ENCODE data around the gene ADAMTSL1.

DNA sequence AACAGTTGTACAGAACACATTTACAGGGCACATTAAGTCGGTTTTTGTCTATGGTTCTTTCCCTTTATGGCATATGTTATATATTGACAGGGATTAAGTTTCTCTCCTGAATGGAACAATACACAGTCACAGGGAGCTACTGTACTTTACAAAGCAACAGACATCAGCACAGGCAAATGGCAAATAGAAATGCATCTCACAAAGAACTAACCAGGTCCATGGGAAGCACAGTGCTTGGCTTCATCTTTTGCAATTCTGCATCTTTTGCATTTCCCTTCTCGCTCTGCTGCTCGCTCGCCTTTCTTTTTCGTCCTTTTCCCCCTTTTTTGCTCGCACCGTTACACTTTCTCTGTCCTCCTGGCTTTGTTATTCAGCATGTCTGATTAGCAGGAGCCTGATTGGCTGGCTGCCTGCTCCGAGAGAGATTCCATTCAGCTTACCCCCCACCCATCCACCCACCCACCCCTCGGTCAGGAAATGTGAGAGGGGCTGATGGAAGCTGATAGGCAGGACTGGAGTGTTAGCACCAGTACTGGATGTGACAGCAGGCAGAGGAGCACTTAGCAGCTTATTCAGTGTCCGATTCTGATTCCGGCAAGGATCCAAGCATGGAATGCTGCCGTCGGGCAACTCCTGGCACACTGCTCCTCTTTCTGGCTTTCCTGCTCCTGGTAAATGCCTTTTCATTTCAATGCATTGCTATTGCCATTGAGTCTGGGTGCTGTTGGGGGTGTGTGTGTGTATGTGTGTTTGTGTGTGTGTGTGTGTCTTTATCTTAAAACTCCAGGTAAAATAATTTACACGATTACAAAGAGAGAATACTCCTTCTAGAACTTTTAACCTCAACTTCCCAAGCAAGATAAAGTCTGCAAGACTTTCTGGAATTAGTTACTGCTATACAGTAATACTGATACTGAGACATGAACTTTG, at the start of gene ADAMTSL1:
Gene ADAMTSL1 (plus strand): TSS at position 529 of the 930 bp plus-strand sequence.
- RRBS: no CpG with 5 or more reads among the region's 14 CpGs

- RRBS: no CpG with 5 or more reads among the region's 7 CpGs
Observed at GRCh38 chr9:19125906-19126347, 1.4 kb downstream of the PLIN2 start.

- RRBS: no CpG with 5 or more reads among the region's 41 CpGs
Observed at GRCh38 chr9:19127897-19128675, 794 bp upstream of the PLIN2 start.

DNA sequence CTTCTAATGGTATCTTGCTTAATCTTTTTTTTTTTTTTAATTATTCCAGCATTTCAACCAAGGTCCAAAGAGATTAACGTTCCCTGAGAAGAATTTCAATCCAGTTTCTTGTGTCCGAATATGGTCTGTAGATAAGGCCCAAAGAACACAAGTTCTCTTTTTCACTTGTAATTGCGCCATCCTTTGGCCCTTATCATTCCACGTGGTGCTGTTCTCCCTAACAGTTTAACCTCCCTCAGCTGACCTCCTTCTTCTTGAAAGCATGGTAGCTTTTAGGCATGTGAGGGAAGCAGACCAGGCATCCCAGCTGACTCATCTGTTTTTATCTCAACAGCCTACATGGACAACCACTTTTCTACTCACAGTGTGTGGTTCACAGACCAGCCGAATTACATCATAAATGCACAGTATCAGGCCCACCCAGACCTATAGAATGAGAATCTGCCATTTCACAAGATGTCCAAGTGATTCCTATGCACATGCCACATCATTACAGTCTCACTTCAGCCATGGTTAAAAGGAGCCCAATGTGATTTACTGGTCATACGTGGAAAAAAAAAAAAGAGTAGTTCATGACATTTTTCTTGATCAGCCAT, 26.9 kb upstream of the PLIN2 start:
- RRBS: no CpG with 5 or more reads among the region's 6 CpGs

DNA sequence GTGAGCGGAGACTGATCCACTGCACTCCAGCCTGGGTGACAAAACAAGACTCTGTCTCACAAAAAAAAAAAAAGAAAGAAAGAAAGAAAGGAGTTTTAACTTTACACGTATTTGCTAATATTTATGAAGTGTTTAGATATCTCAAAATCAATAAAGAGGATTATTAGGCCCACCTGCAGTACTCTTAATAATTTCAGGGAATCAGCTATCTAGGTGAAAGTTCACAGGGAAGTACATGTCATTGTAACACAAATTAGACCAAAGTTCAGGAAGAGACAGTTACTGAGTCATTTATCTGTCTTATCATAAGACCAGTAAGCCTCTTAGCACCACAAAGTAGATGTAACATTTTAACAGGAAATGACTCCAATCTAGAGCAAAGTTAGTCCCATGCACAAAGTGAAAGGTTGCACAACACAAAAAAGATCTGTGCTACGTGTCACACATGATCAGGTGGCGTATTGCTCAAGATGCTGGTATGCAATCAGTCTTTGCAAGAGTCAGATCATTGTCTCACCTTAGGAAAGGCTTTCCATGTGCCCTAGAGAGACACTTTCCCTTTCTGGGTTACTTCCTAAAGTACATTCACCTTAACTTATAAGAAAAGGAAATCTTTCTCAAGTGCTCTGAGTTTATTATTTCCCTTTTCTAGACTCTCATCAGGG, 34.3 kb upstream of the PLIN2 start:
- RRBS: no CpG with 5 or more reads among the region's 4 CpGs

DNA sequence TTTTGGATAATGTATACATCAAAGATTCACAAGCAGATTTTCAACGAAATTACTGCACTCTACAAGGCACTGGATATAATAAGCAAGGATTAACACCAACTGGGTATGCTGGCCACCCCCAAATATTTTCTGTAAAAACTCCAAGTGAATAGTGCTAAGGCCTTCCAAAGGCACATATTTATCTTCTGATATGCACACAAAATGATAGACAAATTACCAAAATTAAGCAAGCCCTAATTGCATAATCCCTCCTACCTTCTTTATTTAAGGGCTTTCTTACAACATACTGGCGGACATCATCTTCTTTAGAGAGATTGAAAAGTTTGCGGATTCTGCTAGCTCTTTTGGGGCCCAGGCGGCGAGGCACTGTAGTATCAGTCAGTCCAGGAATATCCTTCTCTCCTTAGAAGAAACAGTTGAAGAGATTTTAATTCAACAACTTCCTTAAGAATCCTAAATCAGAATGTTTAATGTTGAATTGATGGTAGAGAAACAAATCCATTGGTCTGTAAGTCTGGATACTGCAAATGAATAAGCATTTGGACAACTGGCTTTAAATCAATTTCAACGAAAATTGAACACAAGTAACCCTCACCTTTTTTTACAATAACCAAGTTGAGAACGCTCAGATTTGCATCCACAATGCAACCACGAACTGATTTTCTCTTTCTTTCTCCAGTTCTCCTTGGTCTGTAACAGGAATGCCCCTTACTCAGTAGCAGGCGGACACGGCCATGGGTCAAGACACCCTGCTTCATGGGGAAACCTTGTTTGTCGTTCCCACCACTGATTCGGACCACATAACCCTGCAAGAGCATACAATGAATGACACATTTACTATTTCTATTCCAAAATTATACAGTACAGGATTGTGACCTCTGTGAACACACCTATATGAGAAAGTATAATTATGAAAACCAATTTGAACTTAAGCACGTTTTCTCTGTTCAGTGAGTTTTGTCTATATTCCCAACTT, 1.6 kb downstream of the RPS6 start:
- RRBS: no CpG with 5 or more reads among the region's 13 CpGs

- RRBS: no CpG with 5 or more reads among the region's 3 CpGs
Observed at GRCh38 chr9:19404283-19404841, 4.4 kb upstream of the ACER2 start.

- RRBS: 8% methylated on average over 8 of the region's 27 CpGs
Observed at GRCh38 chr9:19934507-19934861, 145.6 kb upstream of the SLC24A2 start.

DNA sequence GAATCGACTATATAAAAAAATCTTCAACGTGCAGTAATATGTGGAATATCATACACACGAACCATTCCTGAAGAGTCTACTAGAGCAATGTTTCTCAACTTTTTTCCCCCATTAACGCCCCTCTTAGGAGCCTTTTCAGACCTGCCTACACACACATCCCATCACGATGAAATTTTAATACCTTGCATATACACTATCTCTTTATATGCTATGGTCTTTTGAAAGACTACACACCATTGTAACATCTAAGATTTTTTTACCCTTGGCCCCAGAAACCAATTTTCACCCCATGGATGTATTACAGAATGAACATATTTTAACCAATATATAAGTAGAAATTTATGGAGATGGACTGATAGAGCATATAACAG, 370.3 kb upstream of the SLC24A2 start:
- RRBS: no CpG with 5 or more reads among the region's 5 CpGs

- RRBS: no CpG with 5 or more reads among the region's 2 CpGs
Observed at GRCh38 chr9:20660672-20661254, 23.3 kb upstream of the FOCAD start.

DNA sequence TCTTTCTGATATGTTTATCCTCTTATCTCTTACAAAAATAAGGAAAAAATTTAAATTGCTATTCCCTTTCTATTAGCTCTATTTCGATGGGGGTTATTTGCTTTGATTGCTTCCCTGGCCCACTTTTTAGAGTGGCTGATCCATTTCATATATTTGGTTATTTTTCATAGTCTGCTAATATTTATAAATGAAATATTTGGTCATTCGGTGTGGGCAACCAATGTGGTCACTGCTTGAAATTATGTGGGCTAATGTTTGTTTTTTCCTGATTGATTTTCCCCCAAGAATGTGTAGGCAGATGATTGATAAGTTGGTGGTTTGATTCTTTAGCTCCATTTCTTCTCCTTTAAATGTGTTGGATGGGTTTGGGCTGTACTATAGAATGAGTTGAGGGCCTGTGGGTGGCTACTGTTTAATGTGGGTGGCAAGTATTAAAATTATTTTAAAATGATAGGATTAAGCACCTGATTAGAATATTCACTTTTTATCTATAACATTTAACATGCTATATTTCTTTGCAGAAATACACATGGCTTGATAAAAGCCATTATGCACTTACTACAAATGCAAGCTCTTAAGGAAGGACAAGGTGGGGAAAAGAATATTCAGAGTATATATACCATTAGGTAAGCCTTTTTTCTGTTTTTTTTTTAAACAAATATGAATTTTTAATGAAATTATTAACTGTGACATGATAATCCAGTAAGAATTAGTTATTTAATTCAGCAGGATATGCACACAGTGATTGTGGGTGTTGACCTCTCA, 55.8 kb downstream of the FOCAD start:
- RRBS: no CpG with 5 or more reads among the region's 2 CpGs

- RRBS: no CpG with 5 or more reads among the region's 7 CpGs
Observed at GRCh38 chr9:20793303-20794030, 109.4 kb downstream of the FOCAD start.

GRCh38 chr9:20902172-20902927, 129.1 kb downstream of the HACD4 start:
- RRBS: no CpG with 5 or more reads among the region's 4 CpGs

DNA sequence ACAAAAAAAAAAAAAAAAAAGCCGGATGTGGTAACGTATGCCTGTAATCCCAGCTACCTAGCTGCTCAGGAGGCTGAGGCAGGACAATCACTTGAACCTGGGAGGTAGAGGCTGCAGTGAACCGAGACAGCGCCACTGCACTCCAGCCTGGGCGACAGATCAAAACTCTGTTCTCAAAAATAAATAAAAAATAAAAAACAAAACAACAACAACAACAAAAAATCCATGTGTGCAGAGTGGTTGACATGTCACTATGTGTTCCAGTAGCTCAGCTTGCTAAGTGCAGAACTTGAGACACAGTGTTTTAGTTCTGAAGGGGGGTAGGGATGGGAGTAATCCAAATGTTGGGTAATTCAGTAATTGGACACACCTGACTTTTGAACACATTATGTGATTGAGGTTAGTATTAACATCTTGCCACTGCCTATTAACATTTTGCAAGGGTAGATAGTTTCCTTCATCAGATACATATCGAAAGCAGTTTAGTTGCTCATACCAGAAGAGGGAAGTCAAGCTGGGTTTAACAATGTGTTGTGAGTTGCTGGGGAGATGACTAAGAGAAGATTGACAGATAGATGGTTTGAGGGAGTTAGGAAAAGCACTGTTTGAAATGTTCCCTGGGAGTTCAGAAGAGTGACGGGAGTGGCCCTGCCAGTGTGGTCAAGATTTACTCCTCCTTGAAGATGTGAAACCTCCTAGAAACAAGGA, 1.0 kb downstream of the HACD4 start:
- RRBS: no CpG with 5 or more reads among the region's 7 CpGs

DNA sequence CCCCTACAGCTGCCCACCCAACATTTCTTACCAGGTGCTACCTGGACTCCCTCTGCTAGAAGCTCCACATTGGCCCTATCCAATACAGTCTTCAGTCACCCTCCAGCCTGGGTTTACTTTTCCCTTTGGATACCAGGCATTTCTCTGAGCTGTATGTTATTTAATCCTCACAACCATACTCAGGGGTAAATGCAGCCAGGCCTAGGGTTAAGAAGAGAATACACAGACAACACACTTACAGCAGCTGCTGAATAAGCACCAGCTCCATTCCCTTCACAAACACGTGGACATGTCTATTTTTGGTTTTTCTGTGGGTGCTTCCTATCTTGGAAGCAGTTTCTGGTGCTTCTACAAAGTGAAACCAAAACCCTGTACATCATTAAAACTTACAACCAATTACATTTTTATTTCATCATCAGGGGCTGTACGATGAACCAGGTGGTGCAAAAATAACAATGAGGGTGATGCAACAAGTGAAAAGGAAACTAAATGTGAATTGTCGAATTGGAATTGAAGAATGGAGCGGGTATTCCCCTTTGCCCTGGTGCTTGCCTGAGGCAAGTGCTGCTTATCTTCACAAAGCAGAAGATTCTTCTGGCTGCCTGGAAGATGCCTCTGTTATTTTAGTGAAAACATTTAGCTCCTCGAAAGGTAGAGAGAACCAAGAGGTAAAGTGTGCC, 18.5 kb upstream of the IFNB1 start:
- RRBS: no CpG with 5 or more reads among the region's 5 CpGs

DNA sequence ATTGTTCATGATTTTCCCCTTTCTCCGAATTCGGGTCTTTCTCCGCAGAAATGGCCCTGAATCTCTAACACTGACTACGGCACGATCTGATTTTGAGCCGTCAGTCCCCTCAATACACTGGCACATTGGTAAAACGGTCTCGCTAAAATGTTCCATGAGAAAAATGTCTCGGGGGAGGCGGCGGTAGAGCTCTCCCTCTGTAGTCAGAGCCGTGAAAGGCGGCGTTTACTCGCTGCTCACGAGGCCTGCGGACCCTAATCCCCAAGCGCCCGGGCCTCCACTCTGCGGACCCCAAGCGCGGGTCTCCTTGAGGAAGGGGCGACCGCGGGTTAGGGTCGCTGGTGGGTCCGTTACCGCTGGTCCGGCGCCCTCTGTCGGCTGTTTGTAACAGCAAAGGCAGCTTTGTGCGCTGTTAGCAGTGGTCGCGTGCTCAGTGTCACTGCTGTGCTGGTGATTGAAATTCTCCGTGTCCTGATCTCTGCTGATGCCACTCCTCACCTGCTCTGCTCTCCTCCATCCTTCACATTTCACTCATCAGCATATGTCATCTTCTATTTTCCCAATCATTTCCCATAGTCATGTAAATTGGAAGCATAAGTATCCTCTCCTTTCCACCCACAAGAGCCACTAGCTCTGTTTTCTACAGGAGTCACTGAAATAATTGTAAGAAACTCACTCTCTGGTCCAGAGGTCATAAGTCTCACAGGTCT, 10.9 kb upstream of the IFNA2 start:
- RRBS: 2% methylated on average over 8 of the region's 35 CpGs

GRCh38 chr9:21402789-21403300, 6.1 kb upstream of the IFNA8 start:
- RRBS: no CpG with 5 or more reads among the region's 29 CpGs

DNA sequence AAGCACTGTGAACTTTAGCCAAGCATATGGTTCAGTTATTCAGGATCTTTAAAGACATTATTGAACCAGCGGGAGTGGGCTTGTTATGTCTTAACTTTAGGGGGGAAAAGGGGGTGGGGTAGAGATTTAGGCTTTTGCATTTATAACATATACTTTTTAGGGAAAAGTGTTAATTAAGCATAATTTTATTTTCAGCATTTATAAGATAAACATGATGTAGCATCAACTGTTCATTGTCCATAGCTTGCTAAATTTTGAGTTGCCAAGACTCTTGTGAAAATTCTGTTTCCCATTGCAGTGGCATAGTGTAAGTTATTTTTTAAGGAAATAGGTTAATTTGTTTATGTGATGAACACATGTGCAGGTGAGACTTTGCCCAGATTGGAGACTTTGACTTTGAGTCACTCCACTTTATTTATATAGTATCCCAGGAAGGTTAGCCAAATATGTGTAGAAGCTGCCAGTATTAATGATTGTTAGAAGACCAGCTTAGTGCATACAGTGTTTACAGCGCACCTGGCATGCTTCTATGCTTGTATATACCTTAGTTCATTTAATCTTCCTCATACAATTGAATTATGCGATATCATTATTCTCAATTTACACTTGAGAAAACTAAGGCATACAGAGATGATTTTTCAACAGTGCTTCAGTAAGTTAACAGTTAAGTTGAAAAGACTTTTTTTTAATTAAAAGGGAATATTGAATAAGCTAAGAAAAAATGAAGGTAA, 50.9 kb downstream of the MTAP start:
- RRBS: no CpG with 5 or more reads among the region's 3 CpGs

DNA sequence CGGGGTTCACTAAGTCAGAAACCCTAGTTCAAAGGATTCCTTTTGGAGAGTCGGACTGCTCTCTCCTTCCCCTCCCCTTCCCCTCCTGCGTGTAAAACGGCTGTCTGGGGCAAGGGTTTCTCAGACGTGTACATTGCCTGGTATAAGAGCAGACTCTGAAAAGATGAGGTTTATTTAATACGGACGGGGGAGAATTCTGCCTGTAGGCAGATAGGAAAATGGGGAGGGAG, 756 bp upstream of the CDKN2A start:
- RRBS: no CpG with 5 or more reads among the region's 7 CpGs

DNA sequence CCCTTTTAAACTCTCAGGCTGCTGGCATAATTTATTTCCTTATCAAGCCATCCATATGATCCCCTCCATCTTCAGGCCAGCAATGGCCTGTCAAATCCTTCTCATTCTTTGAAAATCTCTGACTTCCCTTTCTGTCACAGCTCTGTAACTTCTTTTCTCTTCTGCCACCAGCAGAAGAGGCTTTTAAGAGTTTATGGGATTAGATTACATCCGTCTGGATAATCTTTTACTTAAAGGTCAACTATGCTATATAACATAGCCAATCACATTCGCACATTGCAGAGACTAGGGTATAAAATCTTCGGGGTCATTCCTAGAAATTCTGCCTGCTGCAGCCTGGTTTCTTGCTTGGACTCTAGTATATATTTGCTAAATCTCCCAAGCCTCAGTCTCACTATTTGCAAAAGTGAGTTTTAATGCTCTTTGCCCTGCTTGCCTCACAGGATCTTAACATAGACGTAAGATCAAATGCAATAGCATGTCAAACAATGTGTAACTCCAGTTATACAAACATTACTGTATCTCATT, 104.2 kb upstream of the CDKN2B start:
- RRBS: no CpG with 5 or more reads among the region's 4 CpGs